Gastroesophageal sphincter (tissue), 4 donors: ENCODE measurements around the gene TIGAR.

GRCh38 chr12:4274260-4275001, 869 bp downstream of the CCND2 start:
- PRO-cap: bidirectional peak, plus-strand start at chr12:4274548, minus-strand start at chr12:4274374; unidirectional peak, minus-strand start at chr12:4274834
- RAMPAGE, long total RNA, 4 experiments: no peak in any of the 4 experiments

GRCh38 chr12:4287778-4288213, 14.2 kb downstream of the CCND2 start:
- PRO-cap: no peak
- RAMPAGE, long total RNA, 4 experiments: no peak in any of the 4 experiments

- PRO-cap: bidirectional peak, plus-strand start at chr12:4289397, minus-strand start at chr12:4289344
- RAMPAGE, long total RNA, 4 experiments: start-site peak on the plus strand in 2 of 4 experiments, at chr12:4288855-4288988 at its widest, 72 to 391 reads per replicate
These were observed 15.4 kb downstream of the CCND2 start for GRCh38 chr12:4288432-4289891.

GRCh38 chr12:4320858-4321952, at the start of gene TIGAR:
TSS of gene TIGAR (plus strand) at chr12:4321213.
- PRO-cap: bidirectional peak, plus-strand start at chr12:4321218, minus-strand start at chr12:4320949
- RAMPAGE, long total RNA, 4 experiments: start-site peak on the plus strand in 2 of 4 experiments, at chr12:4321214-4321253 at its widest, 109 to 191 reads per replicate

DNA sequence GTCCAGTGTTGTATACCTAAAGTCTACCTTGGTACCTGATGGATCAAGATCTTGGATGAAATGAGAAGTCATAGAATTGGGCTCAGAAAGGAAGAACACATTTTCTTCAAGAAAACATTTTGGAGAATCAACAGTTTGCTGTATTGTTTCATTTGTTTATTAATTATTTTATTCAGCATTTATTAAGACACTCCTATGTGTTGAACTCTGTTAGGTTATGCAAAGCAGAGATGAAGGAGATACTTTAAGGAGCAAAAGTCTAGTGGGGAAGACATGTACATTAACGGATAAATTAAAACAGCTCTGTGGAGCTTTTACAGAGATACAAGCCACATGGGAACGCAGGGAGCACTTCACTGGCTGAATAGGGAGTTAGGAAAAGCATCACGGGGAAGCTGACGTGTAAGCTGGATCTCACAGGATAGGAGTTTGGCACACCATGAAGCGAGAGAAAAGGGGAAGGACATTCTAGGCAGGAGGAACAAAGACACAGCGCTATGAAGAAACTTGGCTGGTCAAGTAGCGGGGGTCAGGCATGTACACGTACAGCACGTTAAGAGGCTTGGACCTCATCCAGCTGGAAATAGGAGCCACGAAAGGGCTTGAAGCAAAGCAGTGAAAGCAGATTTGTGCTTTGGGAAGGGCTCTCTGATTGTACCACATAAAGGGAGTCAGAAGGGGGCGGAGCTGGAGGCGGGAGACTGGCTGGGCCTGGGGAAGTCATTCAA, 19.8 kb upstream of the GALNT8 start:
- PRO-cap: no peak
- RAMPAGE, long total RNA, 4 experiments: no peak in any of the 4 experiments

DNA sequence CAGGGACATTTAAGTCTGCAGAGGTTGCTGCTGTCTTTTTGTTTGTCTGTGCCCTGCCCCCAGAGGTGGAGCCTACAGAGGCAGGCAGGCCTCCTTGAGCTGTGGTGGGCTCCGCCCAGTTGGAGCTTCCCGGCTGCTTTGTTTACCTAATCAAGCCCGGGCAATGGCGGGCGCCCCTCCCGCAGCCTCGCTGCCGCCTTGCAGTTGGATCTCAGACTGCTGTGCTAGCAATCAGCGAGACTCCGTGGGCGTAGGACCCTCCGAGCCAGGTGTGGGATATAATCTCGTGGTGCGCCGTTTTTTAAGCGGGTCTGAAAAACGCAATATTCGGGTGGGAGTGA, 78.1 kb downstream of the KCNA5 start:
- PRO-cap: no peak
- RAMPAGE, long total RNA, 4 experiments: no peak in any of the 4 experiments

DNA sequence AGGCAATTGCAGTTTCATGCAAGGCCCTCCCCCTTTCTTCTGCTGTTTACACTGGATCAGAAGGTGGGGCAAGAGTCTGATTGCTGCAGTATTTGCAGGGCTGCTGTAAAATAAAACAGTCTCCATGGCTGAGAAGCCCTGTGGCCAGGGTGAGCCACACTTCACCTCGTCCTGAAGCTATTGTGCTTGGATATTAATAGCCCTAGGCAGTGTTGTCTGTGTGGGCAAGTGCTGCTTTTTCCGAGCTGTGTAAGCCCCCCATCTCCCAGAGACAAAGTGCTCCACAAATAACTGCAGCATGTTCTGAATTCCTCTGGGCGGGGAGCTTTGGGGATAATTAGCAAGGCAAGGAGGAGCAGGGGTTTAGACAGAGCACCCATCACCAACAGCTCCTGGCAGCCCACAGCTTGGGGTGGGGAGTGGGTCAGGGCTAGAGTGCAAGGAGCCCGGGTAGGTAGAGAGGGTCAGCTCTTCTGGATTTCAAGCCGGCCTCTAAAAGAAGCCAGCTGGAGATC, 187.2 kb upstream of the NTF3 start:
- PRO-cap: no peak
- RAMPAGE, long total RNA, 4 experiments: no peak in any of the 4 experiments

GRCh38 chr12:5421523-5421850, 10.4 kb upstream of the NTF3 start:
- PRO-cap: unidirectional peak, plus-strand start at chr12:5421732
- RAMPAGE, long total RNA, 4 experiments: no peak in any of the 4 experiments

- PRO-cap: no peak
- RAMPAGE, long total RNA, 4 experiments: no peak in any of the 4 experiments
These were observed 782 bp downstream of the NTF3 start for GRCh38 chr12:5432691-5433089.

DNA sequence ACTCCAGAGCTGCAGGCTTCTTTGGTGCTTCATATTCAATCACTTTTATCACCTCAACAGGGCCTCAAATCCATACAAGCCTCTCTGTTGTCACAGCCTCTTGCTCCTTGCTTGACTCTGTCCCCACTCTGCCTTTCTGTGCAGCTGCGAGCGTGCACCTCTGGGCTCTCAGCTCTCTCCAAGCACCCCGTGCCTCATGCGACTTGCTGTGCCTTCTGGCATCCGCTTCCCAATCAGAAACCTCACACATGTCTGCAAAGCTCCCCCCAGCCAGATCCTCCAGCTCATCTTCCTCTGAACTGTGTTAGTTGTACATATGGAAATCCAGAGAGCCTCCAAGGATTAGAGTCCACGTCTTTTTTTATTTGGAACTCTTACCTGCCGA, 70.6 kb downstream of the ANO2 start:
- PRO-cap: no peak
- RAMPAGE, long total RNA, 4 experiments: no peak in any of the 4 experiments

DNA sequence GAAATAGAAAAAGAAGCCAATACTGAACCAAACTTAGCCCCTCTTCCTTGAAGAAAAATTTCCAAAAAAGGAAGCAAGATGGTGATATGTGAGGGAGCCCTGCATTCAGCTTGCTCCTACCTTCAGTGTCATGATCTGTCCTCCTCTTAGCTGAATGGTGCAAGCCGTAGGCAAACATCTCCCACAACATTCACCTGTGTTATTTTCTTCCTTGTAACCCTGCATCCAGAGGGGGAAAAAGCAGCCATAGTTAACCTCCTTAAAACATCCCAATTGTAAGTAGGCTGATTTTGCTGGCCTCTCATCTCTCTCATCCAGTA, 8.3 kb upstream of the ANO2 start:
- PRO-cap: no peak
- RAMPAGE, long total RNA, 4 experiments: no peak in any of the 4 experiments

DNA sequence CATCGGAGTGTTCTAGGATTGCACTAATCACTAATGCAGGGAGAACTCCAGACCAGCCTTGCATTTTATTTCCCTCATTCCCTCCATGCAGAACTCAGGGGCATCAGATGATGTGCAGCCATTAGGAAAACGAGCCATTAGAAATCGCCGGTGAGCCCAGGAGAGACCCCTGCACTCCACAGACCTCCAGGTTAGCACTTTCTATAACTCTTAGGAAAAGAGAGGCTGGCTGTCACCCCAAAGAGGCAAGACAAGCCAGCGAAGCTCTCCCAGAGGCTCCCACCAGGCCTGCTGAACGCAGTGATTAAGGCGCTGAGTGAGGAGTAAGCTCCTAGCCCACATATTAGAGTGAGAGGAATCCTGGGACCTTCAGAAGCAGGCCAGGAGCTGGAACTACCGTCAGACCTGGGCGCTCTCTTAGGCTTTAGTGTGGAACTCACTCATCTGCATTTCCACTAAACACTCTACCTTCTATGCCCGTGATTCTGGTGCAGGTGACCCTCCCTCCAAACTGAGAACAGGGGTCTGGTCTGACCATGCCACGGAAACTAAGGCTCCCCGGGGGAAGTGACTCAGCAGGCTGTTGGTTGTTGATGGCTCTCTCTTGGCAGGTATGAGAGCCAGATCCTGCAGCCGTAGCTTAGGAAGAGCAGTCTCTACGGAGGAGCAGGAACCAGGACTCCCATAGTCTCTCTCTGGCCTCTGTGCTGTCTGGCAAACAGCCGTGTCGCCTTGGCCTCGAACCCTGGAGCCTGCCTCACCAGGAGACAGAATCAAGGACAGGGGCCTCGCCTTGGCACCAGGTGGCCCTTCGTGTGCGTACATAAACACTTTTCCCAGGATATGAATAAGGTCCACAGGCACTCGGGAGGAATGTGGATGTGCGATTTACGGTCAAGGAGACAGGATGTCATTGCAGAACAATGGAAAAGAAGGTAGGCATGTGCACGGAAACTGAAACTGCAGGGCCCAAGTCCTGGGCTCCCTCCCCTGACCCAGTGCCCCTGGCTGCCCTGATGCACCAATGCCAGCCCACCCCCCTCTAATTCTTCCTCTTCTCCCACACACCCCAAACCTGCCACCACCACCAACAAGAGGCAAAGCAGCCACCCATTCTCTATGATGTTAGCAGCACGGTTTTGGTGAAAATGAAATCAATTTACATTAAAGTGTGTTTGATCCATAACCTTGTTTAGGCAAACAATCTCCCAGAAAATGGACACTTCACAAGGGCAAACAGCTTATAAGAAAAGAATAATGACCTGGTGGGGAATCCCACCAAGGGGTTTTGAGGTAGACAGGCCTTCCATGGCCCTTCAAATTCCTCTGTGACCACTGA, 8.0 kb downstream of the VWF start:
- PRO-cap: bidirectional peak, plus-strand start at position 652 of the sequence, minus-strand start at position 512 of the sequence; bidirectional peak, plus-strand start at position 965 of the sequence, minus-strand start at position 774 of the sequence
- RAMPAGE, long total RNA, 4 experiments: no peak in any of the 4 experiments

DNA sequence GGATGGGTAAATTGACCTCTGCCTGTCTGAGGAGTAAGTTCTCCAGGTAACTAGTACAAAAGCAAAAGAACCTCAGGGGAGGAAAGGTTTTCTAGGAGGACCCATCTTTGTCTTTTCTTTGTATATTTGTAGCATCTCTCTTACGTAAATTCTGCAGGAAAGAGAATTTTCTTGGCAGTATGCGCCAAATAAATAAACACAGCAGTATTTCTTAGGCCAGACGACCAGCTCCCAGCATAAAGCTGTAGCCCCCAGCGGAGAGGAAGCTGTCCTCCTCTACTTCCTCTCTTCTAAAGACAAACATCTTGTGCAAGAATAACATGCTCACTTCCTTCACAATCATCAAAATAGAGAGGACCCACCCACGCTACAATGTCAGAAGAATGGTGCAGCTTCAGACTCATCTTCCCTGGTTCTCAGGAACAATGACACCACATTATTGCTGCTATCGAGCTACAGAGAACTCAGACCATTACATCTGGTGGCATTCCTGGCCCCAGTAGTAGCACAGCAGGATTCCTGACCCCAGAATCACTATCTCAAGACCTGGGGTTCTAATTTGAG, 16.5 kb upstream of the VWF start:
- PRO-cap: no peak
- RAMPAGE, long total RNA, 4 experiments: no peak in any of the 4 experiments

- PRO-cap: unidirectional peak, plus-strand start at chr12:6215441
- RAMPAGE, long total RNA, 4 experiments: no peak in any of the 4 experiments
These were observed 14.6 kb downstream of the CD9 start for GRCh38 chr12:6214413-6215600.

- PRO-cap: no peak
- RAMPAGE, long total RNA, 4 experiments: no peak in any of the 4 experiments
These were observed 18.1 kb downstream of the CD9 start for GRCh38 chr12:6218117-6218977.

GRCh38 chr12:6220024-6220790, 20.0 kb downstream of the CD9 start:
- PRO-cap: unidirectional peak, plus-strand start at chr12:6220237
- RAMPAGE, long total RNA, 4 experiments: no peak in any of the 4 experiments

DNA sequence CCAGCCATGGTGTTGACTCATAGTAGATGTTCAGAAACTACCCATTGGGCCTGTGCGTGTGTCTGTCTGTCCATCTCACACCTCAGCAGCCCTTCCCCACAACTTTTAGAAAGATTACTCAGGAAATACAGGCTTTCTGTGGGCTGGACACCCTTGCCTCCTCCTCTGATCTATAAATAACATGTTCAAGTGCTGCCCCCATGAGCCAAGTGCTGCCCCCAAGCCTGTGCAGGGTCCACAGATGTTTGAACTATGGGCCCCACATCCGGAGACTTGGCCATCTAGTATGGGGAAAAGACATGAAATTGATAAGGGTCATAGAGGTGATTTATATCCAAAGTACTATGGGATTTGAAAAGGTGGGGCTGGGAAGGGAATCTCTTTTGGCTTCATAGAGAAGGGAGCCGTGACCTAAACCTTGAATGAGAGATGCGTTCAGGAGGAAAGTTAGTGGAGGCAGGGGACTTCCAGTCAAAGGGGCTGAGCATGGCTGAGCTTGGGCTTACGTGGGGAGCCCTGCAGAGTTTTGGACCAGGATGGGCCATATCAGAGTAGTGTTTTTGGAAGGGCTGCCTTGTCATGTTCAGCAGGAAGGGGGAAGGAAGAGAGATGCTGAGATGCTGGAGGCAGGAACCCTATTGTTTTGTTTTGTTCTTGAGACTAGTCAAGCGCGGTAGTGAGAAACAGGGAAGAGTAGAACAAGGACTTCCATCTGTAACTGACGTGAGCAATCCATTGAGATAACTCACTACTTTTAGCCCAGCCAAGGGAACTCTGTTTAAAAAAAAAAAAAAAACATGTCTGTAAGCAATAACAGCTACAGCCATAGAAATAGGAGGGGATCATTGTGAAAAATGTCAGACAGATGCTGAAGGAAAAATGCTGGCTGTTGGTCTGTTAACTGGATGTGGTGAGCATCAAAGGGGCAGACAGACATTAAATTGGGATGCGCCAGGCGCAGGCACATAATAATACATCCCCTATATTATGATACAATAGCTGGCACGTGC, 33.8 kb downstream of the CD9 start:
- PRO-cap: bidirectional peak, plus-strand start at position 842 of the sequence, minus-strand start at position 640 of the sequence
- RAMPAGE, long total RNA, 4 experiments: no peak in any of the 4 experiments

DNA sequence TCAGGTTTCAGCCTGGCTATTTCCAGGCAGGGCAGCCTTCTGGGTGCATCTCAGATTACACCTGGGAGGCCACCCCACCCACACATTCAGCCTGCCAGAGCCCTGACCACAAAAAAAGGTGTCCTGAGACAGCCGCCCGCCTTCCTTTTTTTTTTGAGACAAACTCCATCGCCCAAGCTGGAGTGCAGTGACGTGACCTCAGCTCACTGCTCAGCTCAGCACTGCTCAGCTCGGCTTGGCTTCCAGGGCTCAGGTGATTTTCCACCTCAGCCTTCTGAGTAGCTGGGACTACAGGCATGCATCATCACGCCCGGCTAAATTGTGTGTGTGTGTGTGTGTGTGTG, 37.6 kb upstream of the PLEKHG6 start:
- PRO-cap: no peak
- RAMPAGE, long total RNA, 4 experiments: no peak in any of the 4 experiments

- PRO-cap: no peak
- RAMPAGE, long total RNA, 4 experiments: no peak in any of the 4 experiments
These were observed 32.5 kb upstream of the PLEKHG6 start for GRCh38 chr12:6277859-6278463.

- PRO-cap: no peak
- RAMPAGE, long total RNA, 4 experiments: no peak in any of the 4 experiments
These were observed 7.1 kb downstream of the PLEKHG6 start for GRCh38 chr12:6317507-6318124.